ENCODE measurements around a stretch of chr9.

GRCh38 chr9:129334234-129335010, 156.4 kb upstream of the IER5L start:
- PRO-cap: bidirectional peak, plus-strand start at chr9:129334640, minus-strand start at chr9:129334420

GRCh38 chr9:129464819-129465556, 155.9 kb downstream of the C9orf50 start:
- PRO-cap: no peak

DNA sequence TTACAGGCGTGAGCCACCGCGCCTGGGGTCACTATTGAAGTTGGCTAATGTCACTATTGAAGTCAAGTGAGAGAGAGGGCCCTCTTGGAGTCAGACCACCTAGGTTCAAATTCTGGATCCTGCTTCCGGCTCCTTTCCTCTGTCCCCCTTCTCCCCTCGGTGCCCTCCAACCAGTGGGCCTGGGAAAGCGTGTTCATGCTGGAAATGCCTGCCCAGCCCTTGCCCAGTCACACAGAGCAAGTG, 131.4 kb downstream of the C9orf50 start:
- PRO-cap: no peak

- PRO-cap: no peak
Measured at GRCh38 chr9:129494209-129494862, 126.6 kb downstream of the C9orf50 start.

DNA sequence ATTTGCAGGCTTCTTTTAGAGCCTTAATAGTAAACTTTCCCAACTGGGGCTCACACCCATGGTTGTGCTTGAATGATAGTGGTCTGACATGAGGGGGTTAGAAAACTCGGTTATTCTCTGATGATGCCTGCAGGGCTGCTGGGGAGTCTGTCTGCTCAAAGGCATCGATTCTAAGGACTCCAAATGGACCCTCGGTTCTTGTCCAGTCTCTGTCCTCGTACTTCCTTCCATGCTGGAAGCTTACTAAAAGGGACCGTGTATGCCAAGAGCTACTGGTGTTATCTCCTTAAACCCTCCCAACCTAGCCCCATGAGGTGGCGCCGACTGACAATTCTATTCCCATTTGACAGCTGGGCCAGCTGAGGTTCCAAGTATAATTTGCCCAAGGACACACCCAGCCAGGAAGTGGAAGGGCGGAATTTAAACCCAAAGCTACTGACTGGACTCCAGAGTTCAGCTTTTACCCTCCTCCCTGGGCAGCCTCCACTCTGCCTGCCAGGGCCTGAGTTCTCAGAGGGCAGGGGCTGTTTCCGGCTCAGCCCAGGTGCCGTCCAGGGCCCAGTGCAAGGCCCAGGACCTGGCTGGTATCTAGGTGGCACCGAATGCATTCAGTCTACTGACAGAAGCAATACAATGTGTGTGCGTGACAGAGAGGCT, 71.9 kb downstream of the C9orf50 start:
- PRO-cap: no peak

GRCh38 chr9:129569611-129570191, 51.2 kb downstream of the C9orf50 start:
- PRO-cap: no peak

DNA sequence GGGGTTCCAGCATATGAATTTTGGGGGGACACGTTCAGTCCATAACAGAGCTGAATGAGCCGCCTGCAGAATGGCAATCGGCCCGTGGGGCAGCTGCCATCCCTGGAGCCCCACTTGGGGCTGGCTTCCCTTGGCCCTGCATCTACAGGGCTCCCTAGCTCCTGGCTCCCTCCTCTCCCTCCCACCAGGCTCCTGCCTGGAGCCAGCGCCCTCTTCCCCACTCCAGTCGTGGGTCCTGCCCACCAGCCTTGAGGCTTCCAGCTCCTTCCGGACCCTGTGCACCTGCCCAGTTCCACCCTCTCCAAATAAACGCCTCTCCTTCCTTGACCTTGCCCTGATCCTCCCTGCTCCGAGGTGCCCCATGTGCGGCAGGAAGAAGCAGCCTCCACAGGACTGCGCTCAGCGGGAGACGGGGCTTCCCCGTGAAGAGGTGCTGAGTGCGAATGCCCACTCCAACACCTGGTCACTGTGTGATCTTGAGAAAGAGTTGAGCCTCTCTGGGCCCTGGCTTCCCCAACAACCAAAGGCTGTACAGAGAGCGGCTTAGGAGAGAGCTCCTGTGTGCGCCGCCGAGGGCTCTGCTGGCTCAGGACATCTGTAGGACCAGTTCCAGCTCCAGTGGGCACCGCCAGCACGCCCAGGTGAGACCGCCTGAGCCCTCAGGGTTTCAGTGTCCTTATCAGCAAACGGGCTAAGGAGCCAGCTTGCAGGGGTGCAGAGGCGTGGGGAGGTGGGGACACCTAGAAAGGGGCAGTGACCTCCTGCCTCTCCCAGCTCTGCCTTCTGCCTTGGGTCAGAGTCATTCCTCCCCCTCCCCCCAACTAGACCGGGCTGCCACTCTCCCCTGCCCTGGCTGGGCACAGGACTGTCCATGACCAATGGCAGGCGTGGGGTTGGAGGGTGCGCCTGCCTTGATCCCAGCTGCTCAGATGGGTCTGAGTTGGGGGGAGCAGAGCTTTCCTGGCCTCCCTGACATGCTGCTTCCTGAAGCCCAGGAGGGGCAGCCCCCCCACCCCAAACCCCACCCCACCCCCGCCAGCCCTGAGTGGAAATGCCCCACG, 12.0 kb downstream of the C9orf50 start:
- PRO-cap: no peak

GRCh38 chr9:129624911-129625551, 932 bp upstream of the NTMT1 start:
- PRO-cap: no peak

GRCh38 chr9:129627535-129628624, 1.9 kb downstream of the NTMT1 start:
- PRO-cap: no peak

GRCh38 chr9:129632960-129633973, 7.3 kb downstream of the NTMT1 start:
- PRO-cap: no peak

DNA sequence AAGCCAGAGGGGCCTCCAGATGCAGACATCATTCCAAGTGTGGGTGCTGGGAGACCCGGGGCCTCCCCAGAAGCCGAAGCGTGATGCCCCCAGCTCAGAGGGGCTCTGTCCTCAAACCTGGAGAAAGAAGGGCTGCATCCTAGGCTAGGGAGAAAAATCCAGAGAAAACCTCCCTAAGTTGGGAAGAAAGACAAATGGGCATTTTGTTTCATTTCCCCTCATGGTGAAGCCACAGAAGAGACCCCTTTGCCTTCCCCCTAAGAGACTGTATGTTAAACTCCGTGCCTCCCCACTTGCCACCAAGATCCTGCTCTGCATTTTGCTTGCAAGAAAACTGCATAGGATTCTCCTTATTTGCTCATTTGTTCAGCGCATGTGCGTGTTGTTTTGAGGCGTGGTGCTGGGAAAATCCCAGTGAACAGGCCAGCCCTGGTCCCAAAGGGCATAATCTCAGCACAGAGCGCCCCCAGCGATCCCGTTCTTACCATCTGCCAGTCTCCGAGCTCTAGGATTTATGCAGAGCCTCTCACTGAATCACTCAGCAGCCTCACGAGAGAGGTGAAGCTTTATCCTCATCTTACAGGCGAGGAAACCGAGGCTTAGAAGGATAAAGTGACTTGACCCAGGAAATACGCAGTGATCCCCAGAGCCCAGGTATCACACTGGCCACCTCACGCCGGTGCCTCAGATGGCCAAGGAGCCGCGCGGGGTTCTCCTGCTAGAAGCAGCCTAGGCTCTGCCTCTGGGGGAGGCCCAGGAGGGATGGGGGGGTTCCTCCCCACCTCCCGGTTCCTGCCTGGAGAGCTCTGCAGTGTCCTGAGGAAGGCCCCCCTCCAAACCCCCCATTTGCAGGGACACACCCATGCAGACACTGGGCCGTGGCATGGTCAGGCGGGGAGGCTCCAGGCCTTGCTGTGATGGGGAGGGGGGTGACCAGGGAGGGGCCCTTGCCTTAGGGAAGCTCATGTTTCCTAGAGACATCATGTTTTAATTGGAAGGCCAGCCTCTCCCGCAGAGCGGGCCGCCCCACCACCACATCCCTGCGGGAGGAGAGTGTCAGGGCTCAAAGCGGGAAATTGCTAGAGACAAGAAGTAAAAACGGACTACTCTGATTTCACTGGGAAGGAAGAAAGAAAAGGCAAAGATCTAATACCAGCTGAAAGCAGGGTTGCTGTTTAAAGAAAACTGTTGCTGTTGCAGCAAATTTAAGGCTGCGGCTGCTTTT, 11.7 kb downstream of the PRRX2 start:
- PRO-cap: no peak

- PRO-cap: bidirectional peak, plus-strand start at chr9:129698739, minus-strand start at chr9:129698598
Measured at GRCh38 chr9:129698243-129698630, 32.8 kb downstream of the PRRX2 start.

- PRO-cap: no peak
Measured at GRCh38 chr9:129814363-129814815, 9.5 kb downstream of the TOR1A start.

GRCh38 chr9:129822778-129823713, 890 bp downstream of the TOR1A start:
- PRO-cap: no peak

DNA sequence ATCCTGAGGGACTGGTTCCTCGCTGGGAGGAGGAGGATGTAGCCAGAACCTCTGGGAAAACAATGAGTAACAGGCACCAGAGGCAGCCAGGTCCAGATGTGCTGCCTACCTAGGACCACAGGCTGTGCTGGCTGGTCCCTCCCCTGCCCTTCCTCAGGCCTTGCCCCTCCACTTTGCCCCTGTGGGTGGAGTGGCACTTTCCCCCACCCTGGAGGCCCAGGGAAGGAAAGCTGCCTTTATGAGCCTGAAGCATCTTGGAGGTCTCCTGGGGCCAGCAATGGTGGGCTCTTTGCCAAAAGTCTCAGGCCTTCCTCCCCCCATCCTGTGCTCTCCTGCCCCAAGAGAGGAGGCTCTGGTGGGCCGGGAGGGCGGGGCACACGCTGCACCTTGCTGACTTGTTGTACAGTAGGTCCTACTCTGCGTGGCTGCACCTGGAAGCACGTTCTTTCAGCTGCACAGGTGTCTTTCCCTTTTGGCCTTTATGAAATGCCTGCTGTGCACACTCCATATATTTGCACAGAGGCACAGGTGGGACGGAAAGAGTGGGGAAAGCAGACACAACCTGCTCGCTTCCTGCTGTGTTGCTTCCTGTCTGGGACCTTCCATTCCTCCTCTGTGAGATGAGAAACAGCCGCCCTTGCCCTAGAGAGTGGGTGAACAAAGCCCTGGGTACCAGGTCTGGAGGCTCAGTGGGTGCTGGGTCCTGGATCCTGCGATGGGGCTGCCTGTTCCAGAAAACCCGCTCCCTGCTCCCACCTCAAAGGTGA, 4.6 kb downstream of the USP20 start:
- PRO-cap: no peak

GRCh38 chr9:129883064-129883426, 47.8 kb downstream of the USP20 start:
- PRO-cap: no peak

- PRO-cap: bidirectional peak, plus-strand start at chr9:129885980, minus-strand start at chr9:129885845
Measured at GRCh38 chr9:129885602-129886546, 50.6 kb downstream of the USP20 start.

DNA sequence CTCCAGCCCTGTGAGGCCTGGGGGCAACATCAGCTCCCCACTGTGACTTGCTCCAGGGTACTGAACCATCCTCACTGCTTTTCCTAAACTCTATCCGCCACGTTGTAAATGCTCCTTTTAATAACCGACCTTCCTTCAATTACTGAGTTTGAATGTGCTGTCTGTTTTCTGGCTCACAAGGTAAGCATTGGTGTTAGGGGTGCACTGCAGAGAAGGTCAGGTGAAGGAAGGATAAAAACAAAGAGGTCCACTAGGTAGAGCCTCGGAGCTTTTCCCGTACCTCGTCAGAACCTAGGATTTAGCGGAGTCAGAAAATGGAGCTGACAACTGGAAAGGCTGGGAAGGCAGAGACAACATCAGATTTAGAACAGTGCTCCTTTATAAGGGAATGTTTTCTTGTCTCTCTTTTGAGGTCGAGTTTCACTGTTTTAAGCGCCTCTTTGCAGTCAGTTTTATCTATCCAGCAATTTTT, 80.7 kb downstream of the FNBP1 start:
- PRO-cap: no peak

DNA sequence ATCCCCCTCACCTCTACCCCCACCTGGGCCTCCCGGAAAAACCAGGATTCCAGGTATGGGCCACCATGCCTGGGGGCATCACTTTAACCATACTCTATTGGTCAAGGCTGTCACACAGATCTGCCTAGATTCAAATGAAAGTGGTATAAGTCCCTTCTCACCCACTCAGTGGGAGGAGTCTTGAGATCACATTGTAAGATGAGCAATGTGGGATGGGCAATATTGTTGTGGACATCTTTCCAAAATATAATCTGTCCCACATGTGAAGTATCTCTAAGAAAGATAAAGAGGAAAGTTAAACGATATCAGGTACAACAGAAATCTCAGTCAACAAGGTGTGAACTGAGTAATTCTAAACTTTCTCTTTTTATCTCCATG, 15.0 kb downstream of the FNBP1 start:
- PRO-cap: no peak

GRCh38 chr9:130053190-130053493, 564 bp upstream of the GPR107 start:
- PRO-cap: no peak